Mesangial cell (primary cell): ENCODE measurements around a stretch of chr11.

DNA sequence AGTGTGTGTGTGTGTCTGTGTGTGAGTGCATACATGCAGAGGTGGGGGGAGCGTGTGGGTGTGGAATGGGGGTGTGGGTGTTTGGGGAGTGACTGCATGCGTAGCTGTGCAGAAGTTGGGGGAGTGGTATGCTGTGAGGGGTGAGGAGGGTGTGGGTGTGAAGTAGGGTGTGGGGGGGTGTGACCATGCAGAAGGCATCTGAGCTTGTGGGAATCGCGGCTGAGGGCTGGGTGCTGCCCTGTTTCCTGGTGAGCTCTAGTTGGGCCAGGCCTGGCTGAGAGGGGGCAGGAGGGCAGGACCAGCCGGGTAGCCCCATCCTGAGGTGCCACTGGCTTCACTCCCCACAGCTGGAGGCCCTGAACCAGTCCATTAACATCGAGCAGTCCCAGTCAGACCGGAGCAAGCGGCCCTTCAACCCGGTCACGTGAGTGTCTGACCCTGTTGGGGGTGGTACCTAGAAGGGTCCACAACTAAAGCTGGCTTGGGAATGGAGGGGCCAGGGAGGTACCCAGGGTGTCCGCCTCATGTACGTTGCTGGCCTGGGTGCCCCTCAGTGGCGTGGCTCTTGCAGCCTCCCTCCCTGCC, 16.6 kb downstream of the TMEM258 start:
- RAMPAGE, long total RNA, result no peak

DNA sequence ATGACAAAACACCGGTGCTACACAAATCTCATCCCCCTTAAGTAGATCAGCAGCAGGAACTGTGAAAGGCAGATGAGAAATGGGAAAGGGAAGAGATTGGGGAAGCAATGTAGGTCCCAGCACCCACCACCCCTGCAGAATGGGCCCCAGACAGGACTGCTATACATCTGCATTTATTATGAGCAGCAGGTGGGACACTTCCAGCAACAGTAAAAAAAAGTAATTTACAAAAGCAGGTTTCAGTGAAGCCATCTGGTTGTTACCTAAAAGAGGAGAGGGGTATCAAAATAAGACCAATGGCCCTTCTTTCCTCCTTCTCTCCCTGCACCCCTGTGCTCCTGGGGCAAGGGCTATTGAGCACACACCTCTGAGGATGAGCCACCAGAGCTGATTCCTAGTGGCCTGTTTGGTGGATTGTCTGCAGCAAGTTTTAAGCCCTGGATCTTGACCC, 3.4 kb downstream of the TMEM258 start:
- RAMPAGE, long total RNA, result no peak

- RAMPAGE, long total RNA, result no peak
These were observed 4.0 kb downstream of the FEN1 start for GRCh38 chr11:61796635-61797219.

- RAMPAGE, long total RNA, result no peak
These were observed 1.8 kb downstream of the FADS1 start for GRCh38 chr11:61814683-61815748.

DNA sequence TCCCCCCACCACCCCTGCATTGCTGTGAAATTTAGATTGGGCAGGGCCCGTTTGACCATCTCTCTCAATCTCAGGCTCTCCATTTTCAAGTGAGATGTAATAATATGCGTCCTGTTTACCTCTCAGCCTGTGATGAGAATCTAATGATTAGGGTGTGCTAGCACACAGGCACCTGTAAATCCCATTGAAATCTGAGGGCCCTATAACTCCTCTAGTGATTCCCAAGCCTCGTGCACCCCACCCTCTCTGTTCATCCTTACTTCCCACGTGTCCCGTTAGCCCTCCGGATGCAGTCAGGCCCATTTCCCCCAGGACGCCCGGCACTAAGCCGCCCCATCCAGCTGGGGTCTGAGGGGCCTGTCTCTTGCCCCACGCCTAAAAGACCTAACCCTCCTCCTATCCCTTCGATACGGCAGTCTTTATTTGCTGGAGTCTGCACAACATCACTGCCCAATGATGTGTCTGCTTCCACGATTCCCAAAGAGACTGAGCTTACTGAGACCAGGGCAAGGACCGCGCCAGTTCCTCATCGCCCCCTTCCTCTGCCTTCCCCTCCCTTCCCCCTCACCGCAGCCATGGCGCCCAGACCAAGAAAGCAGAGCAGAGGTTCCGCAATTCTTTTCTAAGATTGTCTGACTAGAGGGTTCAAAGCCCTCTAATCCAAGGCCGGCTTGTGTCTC, 1.1 kb upstream of the FADS2 start:
- RAMPAGE, long total RNA, result no peak

DNA sequence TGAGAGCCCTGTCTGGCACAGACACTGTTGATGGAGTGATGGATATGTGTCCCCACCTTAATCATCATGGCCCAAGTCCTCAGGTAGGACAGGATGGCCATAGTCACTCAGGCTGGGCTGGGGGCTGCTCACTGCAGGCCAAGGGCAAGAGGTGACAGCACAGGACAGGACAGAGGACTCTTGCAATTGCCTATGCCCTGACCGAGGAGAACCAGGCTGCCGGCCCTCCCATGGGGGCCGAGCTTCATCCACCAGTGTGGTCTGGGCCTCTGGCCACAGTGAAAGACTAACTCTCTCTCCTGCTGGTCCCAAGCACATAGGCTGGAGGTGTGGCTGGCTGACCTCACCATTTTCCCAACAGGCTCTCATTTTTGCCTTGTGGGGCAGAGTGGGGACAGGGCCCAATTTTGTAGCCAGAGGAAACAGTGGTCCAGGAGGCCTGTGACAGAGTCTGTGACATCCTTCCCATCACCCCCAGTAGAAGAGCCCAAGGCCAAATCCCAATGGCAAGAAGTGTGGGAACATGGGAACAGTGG, 6.6 kb downstream of the RAB3IL1 start:
- RAMPAGE, long total RNA, result no peak

DNA sequence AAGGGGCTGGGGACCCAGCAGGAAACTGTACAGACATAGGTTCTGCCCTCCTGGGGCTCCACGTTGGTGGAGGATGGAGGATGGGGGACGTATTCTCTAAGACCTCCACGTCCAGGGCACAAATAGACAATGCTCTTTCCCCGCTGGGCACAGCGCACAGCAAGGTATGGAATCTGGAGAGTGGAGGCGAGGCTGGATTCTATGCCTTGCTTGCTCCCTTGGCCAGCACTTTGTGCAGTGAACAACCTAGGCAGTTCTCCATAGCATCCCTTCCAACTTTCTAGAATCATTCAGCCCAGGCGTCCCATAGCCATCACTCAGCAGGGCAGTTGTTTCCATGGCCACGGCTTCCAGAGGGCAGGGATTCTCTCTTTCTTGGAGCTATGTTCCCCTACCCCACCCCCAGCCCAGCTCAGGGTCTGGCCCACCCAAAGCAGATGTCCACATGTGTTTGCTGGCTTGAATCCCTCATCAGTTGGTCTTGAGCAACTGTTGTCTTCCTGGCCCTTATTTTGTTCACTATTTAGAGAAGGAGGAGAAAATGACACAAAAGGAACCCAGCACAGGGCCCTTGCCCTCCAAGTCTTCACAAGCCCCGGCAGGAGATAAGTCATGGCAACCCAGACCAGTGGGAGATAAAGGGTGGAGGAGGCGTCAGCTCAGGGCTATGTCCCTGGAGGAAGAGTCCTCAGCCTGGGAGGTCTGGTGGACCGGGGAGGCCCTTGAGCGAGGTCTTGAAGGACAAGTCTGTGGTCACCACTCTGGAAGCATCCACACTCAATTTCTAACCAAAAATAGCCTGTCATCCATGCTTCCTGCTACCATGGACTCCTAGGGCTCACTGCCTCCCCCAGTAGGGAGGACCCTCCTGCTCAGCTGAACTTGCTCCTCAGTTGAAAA, 1.4 kb upstream of the RAB3IL1 start:
- RAMPAGE, long total RNA, result no peak

DNA sequence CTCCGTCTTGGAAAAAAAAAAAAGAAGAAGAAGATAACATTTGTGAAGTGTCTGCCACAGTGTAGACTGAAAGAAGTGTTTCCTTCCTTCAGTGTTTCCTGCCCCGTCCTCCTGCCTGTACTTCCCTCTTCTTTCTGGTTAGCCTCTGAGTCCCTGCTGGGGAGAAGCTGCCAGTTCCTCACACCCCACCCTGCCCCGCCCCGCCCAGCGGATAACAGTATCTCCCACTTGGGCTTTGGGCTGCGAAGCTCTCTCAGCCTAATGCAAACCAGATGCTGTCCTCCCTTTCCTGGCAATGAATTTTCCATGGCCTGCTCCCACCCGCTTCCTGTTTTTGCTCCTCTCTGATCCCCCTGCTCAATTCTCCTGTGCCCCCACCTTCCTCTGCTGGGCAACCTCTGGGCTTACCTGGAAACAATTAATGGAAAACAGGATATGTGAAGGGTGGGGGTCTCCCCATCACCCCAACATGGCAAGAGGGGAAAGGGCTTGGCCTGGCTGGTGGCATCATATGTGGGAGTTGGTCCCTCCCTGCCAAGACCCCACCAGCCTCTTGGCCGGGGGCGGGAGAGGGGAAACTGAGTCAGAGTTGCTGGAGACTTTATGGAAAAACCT, 5.3 kb upstream of the RAB3IL1 start:
- RAMPAGE, long total RNA, result no peak

DNA sequence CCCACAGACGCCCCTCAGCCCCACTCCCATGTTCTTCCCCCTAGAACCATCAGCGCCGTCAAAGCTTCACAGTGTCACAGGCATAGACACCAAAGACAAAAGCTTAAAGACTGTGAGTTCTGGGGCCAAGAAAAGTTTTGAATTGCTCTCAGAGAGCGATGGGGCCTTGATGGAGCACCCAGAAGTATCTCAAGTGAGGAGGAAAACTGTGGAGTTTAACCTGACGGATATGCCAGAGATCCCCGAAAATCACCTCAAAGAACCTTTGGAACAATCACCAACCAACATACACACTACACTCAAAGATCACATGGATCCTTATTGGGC, 4.9 kb downstream of the FTH1 start:
- RAMPAGE, long total RNA, result no peak

DNA sequence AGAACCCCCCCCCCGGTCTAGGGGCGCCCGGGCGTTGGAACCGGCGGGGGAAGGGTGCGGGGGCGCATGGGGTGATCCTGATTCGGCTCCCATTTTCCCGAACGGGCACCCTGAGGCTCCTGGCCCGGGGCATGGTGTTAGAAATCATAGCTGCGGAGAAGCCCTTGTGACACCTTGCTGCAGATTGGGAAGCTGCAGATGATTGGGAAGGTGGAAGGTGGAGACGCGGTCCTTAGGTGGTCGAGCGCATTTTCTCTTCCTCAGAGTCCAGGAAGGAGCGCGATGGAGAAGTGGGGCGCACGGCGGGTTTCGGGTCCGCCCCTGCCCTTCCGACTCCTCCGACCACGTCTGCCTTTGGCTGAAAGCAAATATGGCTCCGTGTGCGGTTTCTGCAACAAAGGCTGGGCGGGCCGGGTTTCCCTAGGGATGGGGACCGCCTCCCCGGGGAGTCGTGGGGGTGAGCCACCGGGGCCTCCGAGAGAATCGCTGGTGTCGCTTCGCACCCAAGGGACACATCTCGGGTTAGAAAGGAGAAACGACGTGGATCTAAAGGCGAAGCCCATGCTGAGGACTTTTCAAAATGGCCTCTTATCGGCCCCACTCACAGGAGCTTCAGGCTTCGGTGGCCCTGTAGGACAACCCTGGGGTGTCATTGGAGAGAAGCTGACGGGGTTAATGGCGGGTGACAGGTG, 618 bp upstream of the FTH1 start:
- RAMPAGE, long total RNA, result no peak

DNA sequence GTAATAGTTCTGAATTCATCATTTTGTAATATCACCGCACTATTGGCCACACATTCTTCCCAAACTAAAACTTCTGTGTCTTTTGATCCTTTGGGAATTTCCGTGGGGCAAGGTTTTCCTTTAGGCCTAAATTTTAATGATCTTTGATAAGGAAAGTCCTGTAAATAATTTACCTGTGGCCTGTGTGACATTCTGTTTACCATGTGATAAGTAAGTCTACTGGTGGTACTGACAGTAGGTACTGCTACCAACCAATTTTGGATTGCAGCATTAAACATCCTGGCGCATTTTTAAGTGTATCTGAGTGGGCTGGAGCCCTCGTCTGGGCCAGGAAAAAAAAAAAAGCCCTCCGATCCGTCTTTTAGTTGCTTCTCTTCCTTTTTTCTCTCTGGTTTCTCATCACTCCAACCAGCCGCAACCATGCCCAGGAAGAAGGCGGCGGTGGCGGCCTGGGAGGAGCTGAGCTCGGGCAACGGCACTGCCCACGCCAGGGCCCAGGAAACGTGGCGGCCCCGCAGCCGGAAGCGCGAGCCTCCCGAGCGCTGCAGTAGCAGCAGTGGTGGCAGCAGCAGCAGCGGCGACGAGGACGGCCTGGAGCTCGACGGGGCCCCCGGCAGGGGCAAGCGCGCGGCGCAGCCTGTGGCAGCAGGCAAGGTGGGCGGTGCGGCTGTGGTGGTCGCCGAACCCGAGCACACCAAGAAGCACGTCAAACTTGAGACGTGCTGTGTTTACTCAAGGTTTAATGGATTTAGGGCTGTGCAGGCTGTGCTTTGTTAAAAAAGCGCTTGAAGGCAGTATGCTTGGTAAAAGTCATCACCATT, 33.7 kb downstream of the ASRGL1 start:
- RAMPAGE, long total RNA, result no peak

DNA sequence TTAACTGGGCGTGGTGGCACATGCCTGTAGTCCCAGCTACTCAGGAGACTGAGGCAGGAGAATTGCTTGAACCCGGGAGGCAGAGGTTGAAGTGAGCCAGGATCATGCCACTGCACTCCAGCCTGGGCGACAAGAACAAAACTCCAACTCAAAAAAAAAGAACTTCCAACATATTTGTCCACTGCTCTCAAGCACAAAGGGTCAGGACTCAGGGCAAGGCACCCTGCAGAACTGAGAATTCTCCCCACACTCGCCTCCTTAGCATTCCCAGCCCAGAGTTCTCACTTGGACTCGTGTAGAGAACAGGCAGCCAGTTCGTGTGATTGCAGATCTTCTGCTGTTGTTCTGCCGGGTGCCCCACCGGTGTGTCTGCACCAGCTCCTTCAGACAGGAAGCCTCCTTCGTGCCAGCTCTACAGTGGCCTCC, 19.8 kb upstream of the SCGB1A1 start:
- RAMPAGE, long total RNA, result no peak

DNA sequence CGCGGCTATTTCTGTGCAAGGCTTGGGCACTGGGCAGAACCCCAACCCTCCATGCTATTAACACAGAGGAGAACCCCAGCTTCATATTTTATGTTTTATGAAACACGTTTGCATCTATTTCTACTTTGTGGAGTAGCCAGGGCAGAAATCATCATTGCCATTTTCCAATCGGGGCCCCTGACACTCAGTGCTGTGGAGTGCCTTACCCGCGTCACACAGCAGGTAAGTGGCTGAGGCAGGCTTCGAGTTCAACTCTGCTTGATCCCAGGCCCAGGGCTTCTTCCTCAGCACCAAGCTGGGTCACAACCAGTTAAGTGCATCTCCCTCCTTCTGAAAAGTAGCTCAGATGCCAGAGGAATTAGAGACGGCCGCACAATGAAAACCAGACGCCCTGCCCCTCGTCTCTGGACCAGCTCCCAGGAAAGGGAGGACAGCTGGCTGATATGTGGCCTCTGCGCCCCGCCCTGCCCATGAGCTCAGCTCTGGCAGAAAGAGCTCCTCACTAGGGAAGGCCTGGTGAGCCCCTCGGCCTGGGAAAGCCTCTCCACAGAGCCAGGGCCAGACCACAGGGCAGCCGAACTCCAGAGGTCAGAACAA, 18.2 kb upstream of the SCGB1A1 start:
- RAMPAGE, long total RNA, result no peak

GRCh38 chr11:62402243-62402571, 16.6 kb upstream of the SCGB1A1 start:
- RAMPAGE, long total RNA, result no peak

- RAMPAGE, long total RNA, result no peak
These were observed 7.8 kb downstream of the SCGB1A1 start for GRCh38 chr11:62426421-62427222.

DNA sequence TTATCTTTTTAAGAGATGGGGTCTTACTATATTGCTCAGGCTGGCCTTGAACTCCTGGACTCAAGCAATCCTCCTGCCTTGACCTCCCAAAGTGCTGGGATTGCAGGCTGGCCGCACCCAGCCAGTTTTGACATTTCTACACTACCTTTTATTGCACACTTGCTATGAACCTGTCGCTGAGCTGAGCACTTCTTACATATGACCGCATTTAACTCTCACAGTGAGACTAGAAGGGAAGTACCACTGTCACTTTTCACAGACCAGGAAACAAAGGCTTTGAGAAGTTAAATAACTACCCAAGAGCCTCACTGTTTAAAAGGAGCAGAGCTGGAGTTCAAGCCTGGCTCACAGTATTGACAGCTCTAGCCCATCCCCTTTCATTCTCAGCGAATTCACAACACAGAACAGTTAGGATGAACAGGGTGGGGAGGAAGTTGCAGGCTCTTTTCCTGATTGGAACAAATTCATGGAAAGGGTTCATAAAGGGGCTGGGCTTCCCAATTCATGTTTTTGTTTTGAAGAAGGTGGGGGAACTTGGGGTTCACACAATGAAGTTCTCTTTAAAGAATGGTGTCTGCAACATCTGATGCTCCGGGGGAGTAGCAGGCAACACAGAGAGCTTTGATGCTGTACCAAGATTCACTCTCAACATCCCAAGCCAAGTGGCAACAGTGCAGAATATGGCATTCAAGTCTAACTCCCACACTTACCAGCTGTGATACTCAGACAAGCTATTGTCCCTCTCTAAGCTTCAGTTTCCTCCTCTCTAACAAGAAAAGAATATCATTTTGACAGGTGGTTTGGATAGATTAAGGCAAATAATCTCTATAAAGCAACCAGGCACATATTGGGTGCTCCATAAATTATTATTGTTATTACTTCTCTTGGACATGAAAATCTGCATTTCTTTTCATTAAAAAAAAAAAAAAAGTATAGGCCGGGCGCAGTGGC, 17.2 kb downstream of the SCGB1A1 start:
- RAMPAGE, long total RNA, result no peak

DNA sequence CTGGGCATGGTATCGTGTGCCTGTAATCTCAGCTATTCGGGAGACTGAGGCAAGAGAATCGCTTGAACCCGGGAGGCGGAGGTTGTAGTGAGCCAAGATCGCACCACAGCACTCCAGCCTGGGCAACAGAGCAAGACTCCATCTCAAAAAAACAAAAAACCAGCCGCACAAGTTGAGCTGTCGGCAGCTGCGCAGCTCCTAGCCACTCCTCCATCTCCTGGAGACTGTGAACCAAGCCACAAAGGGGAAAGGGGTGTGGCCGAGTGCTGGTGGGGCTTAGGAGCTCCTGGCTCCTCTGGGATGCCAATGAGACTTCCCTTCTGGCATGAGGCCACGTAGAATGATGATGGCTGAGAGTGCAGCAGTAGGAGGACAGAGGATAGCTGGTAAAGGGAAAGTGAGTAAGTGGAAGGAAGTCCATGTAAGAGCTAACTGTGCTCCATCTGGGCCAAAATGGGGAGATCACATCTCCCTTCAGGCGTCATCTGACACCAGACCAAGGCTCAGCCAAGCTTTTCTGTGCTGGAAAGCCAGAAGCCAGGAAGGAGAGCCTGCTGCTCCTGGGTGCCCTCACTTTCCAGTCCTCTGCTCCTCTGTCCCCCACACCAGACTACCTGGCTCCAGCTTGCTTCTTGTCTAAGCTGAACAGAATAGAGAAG, 47.1 kb downstream of the AHNAK start:
- RAMPAGE, long total RNA, result no peak

GRCh38 chr11:62547005-62547777, 585 bp upstream of the AHNAK start:
- RAMPAGE, long total RNA, result no peak

DNA sequence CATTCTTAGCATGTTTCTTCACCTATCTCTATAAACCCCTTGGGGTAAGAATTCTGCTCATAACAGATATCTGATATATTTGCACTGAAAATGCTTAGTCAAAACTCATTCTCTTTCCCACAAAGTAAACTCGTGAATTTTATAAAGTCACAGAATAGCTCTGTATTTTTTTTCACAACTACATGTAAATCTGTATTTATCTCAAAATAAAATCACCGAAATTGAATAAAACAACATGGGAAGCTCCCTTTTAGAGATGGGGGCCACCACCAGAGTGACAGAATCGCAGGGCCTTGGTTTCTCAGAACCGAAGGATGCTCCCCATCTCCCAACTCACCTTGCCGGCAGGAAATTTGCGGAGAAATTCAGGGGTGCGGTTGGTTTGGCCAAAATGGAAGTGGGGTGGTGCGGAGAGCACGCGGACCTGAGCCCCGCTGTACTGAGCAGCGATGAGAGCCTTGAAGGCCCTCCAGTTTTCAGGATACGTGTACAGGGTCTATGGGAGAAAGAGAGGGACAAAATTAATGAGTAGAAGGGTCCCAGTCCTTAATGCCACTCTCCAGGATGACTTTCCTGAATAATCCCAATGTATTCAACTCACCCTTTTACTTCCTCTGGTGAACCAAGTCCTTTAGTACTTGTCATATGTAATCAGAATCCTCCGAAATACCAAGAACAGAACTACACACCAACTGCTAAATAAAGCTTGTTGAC, 1.3 kb downstream of the EEF1G start:
- RAMPAGE, long total RNA, result no peak

GRCh38 chr11:62575472-62575958, 1.8 kb upstream of the EEF1G start:
- RAMPAGE, long total RNA, result no peak